Choroid plexus epithelial cell (primary cell): Measurements from ENCODE around the genes TKT and CHDH.

GRCh38 chr3:52787519-52788118 lies 7.0 kb upstream of the ITIH3 start:
- RRBS, result no CpG with 5 or more reads among the region's 14 CpGs

DNA sequence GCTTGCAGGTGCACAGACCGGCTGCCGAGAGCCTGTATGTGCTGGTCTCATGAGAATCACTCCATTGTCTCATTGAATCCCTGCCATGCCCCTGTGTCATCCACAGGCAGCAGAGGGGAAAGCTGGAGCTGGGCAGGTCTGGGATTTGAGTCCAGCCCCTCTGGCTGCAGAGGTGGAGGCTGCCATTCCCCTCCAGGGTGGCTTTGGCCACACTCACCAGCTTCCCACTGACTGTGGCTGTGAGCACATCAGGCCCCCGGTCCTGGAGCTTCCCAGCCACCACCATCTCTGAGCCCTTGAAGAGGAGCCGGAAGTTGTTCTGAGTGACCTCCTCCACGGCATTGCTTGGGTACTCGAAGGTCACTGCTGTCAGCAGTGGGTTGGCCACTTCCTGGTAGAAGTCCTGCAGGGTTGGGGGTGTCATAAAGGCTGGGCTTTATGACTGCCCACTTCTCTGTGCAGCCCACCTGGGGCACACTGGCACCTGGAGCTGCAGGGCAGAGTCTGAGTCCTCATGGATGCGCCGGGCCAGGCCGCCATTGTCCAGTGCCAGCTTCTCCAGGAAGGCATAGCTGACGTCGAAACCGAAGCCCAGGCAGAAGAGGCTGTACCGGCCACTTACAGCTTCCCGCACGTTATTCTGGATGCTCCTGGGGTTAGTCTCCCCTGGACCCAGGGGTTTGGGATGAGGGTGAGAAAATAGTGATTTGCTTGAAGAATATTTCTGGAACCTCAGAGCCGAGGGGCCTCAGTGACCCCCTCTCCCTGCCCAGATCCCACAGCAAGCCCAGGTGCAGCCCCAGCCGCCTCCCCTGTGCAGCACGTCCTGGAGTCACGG lies 6.9 kb downstream of the ITIH4 start:
- RRBS, result 97% methylated on average over 5 of the region's 19 CpGs

DNA sequence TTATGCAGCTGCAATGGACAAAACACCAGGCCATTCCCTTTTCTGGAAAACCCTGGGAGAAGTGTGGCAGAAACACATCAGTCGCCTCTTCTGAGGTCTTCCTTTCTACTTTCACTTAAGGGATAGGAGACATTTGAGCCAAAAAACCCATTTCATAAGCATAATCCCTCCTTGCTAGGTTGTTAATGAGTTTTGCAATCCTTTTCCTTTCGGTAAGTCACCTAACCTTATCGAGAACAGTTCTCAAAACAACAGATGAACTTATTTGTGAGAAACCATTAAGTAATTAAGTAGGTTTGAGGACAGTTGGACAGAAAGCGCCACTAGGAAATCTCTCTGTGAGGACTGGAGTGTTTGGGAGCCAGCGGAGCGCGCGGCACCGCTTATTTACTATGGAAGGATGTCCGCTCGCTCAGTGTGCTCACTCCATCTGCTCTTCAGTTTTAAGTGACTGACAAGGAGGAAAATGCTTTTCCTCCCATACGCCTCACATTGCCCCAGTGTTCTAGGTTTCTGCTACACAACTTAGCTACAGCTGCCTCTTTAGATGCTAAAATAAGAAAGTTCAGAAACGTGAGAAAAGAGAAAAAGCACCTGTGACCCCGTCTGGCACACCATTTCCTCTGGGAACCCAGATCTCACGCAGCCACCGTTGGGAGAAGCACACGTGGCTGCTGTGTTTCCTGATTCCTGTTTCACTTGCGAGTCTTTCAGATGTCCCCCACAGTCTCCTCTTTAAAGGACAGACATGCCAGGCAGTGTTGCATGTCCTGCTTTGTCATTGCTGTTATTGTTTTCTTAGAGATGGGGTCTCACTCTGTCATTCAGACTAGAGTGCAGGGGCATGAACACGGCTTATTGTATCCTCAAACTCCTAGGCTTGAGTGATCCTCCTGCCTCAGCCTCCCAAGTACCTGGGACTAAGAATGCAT lies 11.6 kb upstream of the MUSTN1 start:
- RRBS, result no CpG with 5 or more reads among the region's 19 CpGs

- RRBS, result no CpG with 5 or more reads among the region's 10 CpGs
Observed at GRCh38 chr3:52896477-52896969, 825 bp downstream of the STIMATE start.

DNA sequence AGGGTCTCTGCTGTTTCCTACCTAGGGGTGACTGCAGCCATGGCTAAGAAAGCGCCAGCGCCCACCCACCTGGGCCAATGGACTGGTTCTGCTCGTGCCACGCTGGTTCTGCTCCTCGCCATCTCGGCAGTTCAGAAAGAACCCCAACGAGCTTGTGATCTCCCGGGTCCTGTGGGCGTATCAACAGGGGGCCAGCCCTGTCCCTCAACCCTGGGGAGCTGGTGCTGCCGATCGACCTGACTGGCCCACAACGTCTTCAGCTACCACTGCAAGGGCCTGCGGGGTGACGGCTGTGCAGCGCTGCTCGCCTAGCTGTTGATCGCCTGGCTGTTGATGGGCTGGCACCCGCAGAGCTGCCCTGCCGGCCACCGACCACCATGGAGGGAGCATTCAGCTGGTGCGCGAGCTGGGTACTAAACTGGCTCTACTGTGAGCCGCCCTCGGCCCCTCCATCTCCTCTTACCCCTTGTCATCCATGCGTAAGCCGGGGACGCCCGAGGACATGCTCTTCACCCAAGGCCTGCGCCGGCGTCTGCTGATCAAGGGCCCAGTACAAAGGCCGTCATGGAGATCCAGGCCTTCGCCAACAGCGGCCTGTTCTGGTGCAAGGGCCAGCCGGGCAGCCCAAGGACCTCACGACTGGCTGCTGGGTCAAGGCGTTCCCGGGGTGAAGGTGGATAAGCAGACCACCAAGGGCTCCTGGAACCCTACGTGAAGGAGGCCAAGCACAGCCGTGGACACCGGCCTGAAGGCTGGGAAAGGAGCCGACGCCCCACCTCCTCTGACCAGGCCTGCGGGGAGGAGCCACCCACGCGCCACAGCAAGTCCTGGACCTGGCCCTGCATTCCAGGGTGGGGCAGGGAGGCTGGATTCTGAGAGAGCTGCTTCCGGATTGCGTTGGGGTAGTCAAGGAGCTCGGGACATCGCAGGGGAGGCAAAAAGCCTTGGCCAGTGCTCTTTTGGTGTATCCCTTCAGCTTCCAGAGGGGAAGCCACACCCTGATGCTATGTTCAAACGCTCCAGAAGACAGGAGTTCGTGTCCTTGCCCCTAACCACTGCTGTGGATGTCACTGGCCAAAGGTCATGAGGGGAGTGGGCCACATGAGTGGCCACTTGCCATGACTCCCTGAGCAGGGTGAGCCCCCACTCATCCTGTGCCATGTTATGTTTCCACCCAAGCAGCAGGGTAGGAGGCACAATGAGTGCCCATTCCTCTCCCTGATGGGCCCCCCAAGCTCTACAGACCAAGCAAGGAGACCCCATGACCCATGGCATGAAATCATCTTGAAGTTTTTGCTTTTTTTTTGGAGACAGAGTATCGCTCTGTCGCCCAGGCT lies 46.8 kb downstream of the SFMBT1 start:
- RRBS, result 96% methylated on average over 15 of the region's 54 CpGs

GRCh38 chr3:53159315-53160444 lies 1.3 kb upstream of the PRKCD start:
- RRBS, result no CpG with 5 or more reads among the region's 8 CpGs

DNA sequence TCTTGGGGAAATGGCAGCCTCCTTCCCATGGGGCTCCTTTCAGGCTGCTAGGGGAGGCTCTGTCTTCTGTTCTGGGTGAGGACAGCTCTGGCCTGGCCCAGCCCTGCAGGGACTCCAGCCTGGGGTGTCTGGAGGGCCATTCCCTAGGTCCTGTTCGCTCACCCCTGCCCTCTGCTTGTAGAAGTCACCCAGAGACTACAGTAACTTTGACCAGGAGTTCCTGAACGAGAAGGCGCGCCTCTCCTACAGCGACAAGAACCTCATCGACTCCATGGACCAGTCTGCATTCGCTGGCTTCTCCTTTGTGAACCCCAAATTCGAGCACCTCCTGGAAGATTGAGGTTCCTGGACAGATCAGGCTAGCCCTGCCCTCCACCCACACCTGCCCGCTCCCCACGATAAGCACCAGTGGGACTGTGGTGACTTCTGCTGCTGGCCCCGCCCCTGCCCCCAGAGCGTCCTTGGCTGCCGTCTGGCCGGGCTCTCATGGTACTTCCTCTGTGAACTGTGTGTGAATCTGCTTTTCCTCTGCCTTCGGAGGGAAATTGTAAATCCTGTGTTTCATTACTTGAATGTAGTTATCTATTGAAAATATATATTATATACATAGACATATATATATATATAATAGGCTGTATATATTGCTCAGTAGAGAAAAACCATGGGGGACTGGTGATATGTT lies 31.1 kb downstream of the PRKCD start:
- RRBS, result no CpG with 5 or more reads among the region's 15 CpGs

DNA sequence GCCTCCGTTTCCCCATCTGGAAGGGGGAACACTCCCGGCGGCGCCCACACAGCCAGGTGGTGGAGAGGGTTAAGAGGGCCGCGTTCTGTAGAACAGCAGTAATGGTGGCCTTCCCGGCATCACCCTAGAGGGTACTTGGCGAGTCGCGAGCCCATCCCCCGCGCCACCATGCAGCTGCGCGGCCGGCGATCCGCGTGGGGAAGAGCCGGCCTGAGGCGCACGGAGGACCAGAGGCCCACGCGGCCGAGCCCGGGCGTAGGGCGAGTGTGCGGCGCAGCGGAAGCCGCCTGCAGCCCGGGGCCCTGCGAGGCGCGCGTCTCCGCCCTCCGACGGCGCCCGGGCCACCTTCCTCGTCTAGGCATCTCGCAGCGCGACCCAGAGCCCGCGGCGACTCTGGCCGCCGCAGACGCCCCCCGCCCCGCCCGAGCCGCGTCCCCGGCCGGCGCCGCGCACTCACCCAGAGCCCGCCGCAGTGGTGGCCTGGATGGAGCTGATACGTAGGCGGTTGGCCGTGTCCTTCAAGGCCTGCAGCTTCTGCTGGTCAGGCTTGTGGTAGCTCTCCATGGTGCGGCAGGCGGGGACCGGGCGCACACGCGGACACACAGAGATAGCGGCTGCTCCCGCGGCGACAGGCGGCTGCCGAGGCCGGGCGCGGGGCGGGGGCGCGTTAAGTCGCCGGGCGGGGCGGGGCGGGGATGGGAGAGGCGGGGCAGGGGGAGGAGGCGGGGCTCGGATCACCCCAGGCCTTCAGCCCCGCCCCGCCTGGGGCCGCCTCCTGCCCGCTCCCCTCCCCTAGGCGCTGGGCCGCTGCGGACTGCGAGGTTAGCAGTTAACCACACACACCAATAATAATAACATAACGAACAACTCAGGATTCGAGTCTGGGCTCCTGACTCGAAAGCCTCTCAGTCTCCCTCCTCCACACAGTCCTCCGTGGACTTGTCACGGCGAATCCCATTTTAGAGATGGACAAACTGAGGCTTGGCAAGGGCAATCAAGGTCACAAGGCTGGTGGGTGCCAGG lies at the start of gene TKT:
TSS of gene TKT (minus strand) at position 644 of the 1,023 bp plus-strand sequence.
- RRBS, result 1% methylated on average over 58 of the region's 106 CpGs

DNA sequence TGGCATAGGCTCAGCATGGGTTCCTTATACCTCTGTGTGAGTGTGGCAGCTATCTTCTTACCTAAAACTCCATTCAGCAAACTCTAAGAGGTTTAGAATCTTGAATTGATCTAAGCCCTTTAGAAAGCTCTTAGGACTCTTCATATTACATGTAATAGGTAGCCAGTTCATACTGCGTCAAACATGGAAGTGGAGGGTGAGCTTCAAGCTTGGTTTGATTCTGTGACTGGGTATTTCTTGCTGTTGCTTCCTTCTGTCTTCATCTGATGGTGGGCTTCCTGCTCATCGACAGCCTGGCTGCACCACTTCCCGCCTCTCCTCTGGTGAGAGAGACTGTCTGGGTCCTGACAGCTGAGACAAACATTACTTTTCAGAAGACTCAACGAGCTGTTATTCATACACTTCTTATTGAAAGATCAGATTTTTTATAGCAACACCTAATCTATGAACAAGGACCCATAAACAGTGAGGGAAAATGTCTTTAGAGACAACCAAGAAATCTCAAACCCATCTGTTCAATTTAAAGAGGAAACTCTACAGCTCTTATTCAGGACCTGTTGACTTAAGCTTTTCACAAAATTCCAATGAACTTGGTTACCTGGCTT lies 19.4 kb upstream of the TKT start:
- RRBS, result no CpG with 5 or more reads among the region's 4 CpGs

DNA sequence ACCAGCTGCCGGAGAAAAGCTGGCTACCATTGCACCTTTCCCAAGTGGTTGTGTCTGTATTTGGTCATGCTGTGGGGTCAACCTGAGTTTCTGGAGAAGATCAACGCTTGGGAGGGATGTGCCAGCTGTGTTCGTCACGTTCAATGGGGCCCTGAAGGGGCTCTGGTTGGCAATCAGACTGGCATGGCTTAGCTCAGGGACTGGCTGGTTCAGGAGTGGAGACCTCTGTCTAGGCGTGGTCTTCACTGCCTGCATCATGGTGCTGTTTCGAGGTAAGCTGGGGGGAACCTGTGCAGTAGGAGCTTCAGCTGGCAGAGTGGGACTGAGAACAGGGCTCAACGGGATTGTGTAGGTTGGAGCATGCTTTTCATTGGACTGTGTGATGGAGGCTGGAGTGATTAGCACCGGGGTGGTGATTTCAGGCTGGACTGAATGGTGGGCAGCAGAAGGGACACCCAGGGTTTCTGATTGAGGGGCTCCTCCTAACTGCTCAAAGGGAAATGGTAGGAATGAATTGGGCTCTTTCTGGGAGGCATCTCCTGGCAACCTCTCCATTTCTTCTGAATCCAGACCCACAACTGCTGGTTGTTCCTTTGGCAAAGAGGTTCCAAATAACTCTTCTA lies 36.5 kb upstream of the TKT start:
- RRBS, result no CpG with 5 or more reads among the region's 8 CpGs

- RRBS, result no CpG with 5 or more reads among the region's 5 CpGs
Observed at GRCh38 chr3:53320514-53321234, 26.7 kb downstream of the DCP1A start.

GRCh38 chr3:53665793-53666851 lies 171.7 kb downstream of the CACNA1D start:
- RRBS, result no CpG with 5 or more reads among the region's 17 CpGs

GRCh38 chr3:53806357-53807028 lies 39.7 kb downstream of the CHDH start:
- RRBS, result no CpG with 5 or more reads among the region's 8 CpGs

GRCh38 chr3:53845349-53845857 lies 816 bp downstream of the CHDH start:
- RRBS, result 5% methylated on average over 5 of the region's 20 CpGs

- RRBS, result 2% methylated on average over 25 of the region's 113 CpGs
Observed at GRCh38 chr3:53845858-53846663, at the start of gene CHDH. Gene CHDH (minus strand): TSS chr3:53846419.

DNA sequence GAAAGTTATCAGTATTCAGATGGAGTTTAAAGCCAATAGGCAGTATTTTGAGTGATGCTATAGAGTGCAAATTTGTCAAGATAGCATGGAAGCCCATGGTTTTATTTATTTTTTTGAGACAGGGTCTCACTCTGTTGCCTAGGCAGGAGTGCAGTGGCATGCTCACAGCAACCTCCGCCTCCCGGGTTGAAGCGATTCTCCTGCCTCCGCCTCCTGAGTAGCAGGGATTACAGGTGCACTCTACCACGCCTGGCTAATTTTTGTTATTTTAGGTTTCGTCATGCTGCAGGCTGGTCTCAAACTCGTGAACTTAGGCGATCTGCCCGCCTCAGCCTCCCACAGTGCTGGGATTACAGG lies 2.6 kb upstream of the ACTR8 start:
- RRBS, result no CpG with 5 or more reads among the region's 9 CpGs

- RRBS, result 3% methylated on average over 43 of the region's 108 CpGs
Observed at GRCh38 chr3:54121643-54122524, 468 bp upstream of the CACNA2D3 start.

DNA sequence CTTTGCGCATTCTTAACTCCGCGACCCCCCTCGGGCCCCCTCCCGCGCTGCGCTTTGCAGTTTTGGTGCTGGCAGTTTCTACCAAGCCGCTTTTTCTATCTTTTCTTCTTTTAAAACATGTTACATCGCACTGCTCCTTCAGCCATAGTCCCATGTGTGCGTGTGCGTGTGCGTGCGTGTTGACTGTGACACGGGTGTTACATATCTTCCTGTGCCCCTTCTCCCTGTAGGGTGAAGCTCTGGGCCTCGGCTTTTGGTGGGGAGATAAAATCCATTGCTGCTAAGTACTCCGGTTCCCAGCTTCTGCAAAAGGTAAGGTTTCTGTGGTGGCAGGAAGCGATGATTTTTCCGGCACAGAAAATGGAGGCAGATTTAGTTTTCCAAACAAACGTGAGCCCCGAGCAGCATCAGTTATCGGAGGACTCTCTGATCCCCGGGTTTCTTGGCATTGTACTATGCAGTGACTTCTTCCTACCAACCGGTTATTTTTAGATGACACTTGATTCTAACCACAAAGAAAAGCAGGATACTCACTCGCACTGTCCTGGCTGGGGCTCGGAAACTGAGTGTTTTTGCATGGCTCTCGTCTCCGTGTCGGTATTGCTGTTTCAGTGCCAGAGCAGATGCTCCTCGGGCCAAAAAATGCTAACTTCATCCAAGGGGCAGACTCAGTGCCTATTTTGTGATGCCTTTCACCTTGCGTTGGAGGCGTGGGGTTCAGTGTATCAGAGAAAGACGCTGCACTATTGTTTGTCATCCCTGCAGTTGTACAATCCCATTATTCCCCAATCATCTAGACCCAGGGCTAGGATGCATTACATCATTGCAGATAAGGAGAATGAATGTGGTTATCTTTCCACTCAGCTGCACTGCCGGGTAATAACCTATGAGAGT lies 1.2 kb downstream of the CACNA2D3 start:
- RRBS, result 2% methylated on average over 3 of the region's 33 CpGs

- RRBS, result no CpG with 5 or more reads among the region's 8 CpGs
Observed at GRCh38 chr3:54202971-54203350, 80.6 kb downstream of the CACNA2D3 start.

GRCh38 chr3:55445482-55445925 lies 41.6 kb downstream of the WNT5A start:
- RRBS, result no CpG with 5 or more reads among the region's 7 CpGs